Keratinocyte (primary cell): ENCODE measurements around a stretch of chr2.

DNA sequence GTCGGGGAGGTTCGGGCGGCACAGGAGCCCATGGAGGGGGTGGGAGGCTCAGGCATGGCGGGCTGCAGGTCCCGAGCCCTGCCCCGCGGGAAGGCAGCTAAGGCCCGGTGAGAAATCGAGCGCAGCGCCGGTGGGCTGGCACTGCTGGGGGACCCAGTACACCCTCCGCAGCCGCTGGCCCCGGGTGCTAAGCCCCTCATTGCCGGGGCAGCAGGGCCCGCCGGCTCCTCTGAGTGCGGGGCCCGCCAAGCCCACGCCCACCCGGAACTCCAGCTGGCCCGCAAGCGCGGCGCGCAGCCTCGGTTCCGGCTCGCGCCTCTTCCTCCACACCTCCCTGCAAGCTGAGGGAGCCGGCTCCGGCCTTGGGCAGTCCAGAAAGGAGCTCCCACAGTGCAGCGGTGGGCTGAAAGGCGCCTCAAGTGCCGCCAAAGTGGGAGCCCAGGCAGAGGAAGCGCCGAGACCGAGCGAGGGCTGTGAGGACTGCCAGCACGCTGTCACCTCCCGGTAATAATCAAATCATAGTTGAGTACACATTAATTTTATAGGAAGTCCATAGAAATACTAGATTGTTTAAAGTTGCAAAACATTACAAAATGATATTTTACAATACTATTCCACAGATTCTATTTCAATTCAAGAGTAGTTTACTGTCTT lies 314.9 kb downstream of the GULP1 start:
CAGE:
- cytosol, long polyA minus RNA: no peak
- cytosol, long polyA plus RNA: no peak
- long polyA plus RNA: no peak
- nucleus, long polyA minus RNA: no peak
- nucleus, long polyA plus RNA: no peak

GRCh38 chr2:188973549-188973890 lies 653 bp upstream of the COL3A1 start:
CAGE:
- cytosol, long polyA minus RNA: no peak
- cytosol, long polyA plus RNA: no peak
- long polyA plus RNA: no peak
- nucleus, long polyA minus RNA: no peak
- nucleus, long polyA plus RNA: no peak

DNA sequence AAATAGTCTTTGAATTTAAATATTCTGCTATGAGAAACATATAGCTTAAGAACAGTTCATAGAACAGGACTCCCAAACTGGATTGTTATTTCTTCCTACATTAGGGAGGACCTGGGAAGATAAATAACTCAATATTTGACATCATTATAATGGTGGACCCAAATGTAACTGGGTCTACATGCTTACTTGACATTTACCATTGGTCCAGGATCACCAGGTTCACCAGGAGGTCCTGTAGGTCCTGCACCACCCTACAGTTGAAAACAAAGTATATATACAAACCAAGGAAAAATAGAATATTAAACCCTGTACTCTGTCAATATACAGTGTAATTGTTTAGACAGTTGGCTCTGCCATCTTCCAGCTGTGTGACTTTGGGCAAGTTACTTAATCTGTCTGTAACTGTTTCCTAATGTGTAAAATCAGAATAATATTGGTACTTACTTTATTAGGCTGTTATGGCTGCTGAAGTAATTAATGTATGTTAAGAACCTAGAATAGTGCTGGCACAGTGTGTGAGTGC lies 94.0 kb downstream of the COL5A2 start:
CAGE:
- cytosol, long polyA minus RNA: no peak
- cytosol, long polyA plus RNA: no peak
- long polyA plus RNA: no peak
- nucleus, long polyA minus RNA: no peak
- nucleus, long polyA plus RNA: no peak

DNA sequence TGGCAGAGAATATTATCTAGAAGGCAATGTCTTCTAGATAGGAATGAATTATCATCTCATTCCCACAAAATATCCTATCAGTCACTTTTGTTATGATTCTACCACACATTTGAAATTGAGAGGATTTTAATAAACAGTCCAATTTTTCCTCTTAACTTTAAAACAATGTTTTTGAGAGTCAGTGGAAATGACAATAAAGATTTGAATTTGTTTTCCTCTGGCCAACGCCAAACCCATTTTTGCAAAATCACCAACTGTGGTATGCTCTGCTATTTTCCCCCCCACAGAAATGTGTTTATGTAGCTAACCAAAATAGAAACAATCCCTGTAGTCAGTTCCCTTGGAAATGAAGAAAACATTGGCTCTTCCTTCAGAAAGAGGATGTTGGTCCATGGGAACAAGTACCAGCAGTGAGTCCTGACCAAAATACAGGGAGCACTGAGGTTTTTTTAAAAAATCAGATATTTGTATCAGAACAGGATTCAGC lies 65.4 kb downstream of the SLC40A1 start:
CAGE:
- cytosol, long polyA minus RNA: no peak
- cytosol, long polyA plus RNA: no peak
- long polyA plus RNA: no peak
- nucleus, long polyA minus RNA: no peak
- nucleus, long polyA plus RNA: no peak

DNA sequence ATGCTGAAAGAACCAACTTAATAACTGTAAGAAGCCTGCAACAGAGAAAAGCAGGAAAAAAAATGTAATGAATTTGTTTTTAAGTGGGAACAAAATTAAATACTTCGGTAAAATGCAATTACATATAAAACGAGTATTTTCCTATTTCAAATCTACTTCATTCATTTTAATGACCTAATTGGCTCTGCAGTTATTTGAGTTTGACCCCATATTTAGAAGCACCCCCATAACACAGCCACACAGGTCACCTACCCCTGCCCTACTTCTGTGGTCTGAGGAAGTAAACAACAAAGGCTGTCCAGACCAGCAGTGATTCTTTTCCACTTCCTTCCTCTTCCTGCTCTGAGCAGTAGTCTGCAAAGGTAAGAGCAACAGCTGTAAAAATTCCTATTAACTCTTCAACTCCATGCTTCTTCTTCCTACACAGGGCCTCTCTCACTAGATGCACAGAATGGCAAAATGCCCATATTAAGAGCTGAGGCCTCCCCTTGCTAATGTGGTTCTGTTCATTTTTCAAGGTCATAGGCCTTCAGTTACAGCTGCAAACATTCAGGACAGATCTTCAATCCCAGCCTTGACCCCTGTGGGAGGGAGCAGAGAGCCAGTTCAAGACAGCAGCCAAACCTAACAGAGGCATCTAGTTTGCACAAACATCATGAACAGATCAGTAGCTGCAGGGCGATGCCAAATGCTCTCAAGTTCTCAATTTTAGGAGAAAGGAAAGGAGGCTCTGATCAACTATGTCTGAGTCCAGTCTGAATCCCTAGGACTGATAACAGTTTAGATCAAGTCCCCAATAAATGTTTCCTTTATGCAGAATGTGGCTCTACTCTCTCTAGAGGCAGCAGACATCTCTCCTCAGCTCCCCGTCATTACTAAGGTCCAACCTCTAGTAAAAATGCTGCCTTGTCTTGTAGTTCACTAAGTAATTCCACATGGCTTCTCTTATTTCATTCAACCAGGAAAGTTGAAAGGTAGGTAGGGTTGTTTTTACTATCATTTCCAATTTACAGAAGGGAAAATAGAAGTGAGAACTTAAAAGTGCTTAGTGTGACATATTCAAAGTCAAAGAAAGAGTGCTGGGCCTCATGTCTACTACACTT lies 20.9 kb downstream of the SLC40A1 start:
CAGE:
- cytosol, long polyA minus RNA: no peak
- cytosol, long polyA plus RNA: no peak
- long polyA plus RNA: no peak
- nucleus, long polyA minus RNA: no peak
- nucleus, long polyA plus RNA: no peak

GRCh38 chr2:189574584-189575089 lies 5.9 kb downstream of the SLC40A1 start:
CAGE:
- cytosol, long polyA minus RNA: no peak
- cytosol, long polyA plus RNA: no peak
- long polyA plus RNA: no peak
- nucleus, long polyA minus RNA: no peak
- nucleus, long polyA plus RNA: no peak

DNA sequence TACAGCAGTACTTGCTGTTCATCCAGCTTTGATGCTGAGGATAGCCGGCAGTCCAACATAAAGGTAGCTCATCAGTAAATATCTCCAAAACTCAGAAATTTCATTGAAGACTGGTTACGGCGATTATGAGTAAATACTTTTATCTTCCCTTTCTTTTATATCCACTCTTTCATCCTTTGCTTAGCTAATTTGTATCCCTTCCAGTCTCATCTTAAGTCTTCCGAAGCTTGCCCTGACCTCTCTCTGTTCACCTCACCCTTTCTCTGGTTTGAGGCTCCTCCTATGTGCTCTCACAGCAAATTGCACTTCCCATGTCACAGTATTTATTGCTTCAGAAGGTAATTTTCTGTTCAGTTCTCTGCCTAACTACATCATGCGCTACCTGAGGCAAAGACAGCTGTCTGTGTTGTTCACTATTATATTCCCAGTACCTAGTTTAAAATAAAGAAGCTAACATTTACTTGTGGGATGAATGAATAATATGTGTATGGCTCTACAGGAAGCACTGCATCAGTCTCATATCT lies 32.1 kb upstream of the ASDURF start:
CAGE:
- cytosol, long polyA minus RNA: no peak
- cytosol, long polyA plus RNA: no peak
- long polyA plus RNA: no peak
- nucleus, long polyA minus RNA: no peak
- nucleus, long polyA plus RNA: no peak

DNA sequence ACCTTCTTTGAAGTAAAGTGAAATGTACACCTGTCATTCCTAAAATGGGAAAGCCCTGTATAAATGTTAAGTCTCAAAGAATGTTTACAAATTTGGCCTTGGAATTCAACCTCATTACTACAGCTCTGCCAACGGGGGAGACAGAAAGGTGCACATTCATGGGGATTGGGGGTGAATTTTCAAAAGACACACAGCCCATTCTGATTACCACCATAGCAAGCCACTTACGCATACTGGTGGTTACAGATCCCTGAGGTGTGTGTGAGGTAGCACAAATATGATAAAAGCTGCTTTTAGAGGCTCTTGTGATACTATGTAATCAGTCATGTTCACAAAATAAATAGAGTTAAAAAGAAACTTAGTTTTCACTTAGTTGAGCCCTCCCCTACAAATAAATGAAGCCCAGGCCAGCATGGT lies 1.1 kb downstream of the ASDURF start:
CAGE:
- cytosol, long polyA minus RNA: no peak
- cytosol, long polyA plus RNA: no peak
- long polyA plus RNA: no peak
- nucleus, long polyA minus RNA: no peak
- nucleus, long polyA plus RNA: no peak

GRCh38 chr2:189670256-189670781 lies 4.2 kb upstream of the ANKAR start:
CAGE:
- cytosol, long polyA minus RNA: start-site peak on the plus strand at chr2:189670613-189670635, 15 reads
- cytosol, long polyA plus RNA: no peak
- long polyA plus RNA: no peak
- nucleus, long polyA minus RNA: no peak
- nucleus, long polyA plus RNA: no peak

DNA sequence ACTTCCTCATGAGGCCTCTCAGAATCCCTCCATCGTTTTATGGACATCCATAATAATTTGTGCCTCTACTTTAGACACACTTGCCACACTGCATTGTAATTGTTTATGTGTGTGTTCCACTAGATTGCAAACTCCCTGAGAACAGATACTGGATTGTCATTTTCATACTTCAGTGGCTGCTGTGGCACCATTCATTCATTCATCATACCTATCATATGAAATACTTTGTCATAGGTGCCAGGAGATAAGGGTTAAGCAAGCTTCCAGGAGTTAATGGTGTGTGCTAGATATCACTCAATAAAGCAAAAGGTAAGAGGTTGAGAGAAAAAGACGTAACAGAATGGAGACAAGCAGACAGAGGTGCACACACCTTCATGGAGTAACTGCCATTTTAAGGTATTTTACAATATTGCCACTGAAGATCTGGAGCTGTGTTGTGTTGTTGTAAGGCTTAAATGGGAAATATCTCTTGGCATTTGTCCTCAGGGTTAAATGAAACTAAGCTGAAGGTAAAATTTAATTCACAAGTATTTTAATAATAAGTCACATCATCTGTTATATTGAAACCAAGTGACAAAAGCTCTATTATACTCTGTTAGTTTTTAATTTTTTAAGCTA lies 55.2 kb downstream of the C2orf88 start:
CAGE:
- cytosol, long polyA minus RNA: no peak
- cytosol, long polyA plus RNA: no peak
- long polyA plus RNA: no peak
- nucleus, long polyA minus RNA: no peak
- nucleus, long polyA plus RNA: no peak

DNA sequence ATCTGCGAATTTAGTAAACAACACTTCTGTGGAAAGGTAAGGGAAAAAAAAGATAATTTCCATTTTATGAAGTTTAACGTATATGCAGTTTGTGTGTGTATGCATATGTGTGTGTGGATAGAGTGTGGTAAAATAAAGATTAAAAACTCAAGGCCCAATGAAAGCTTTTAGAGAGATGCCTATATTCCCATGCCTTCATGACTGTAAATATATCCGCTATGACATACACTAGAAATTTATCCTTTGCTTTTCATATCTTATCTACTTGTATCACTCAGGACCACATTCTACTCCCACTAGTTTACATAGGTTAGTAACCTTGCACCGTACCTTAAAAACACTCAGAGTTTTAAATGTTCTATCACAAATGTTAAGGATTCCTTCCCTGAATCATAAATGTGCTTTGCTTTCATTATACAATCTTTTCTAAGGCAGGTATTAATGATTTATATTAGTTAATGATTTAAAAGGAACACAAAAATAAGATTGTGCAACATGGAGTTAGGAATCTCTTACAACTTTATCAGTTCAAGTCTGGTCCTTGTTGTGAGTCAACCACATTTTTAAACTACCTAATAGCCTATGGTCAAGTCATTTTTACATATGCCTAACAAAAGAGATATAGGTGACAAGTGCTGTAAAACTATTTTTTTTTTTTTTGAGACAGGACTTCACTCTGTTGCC lies 8.4 kb upstream of the INPP1 start:
CAGE:
- cytosol, long polyA minus RNA: no peak
- cytosol, long polyA plus RNA: no peak
- long polyA plus RNA: no peak
- nucleus, long polyA minus RNA: no peak
- nucleus, long polyA plus RNA: no peak

DNA sequence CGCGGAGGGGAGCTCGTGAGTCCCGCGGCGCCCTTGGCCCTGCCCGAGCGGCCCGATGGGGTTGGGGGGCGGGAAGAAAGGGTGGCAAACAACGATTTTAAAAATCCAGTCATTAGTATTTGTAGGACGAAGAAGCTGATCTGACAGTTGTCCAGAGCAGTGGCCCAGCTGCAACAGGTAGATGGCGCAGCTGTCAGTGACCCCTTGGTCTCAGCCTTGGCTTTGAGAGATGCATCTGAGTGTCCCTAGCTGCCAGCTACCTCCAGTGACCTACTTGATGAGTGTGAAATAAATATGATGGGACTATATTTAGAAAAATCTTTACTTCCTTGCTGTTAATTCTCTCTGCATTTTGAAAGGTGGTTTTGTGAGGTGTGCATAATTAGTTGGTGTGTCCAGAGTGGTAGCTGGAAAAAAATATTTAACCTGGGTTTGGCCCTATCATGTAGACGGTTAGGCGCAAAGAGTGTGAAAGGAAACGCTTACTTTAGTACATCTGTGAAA lies 867 bp downstream of the INPP1 start:
CAGE:
- cytosol, long polyA minus RNA: no peak
- cytosol, long polyA plus RNA: no peak
- long polyA plus RNA: no peak
- nucleus, long polyA minus RNA: no peak
- nucleus, long polyA plus RNA: no peak

DNA sequence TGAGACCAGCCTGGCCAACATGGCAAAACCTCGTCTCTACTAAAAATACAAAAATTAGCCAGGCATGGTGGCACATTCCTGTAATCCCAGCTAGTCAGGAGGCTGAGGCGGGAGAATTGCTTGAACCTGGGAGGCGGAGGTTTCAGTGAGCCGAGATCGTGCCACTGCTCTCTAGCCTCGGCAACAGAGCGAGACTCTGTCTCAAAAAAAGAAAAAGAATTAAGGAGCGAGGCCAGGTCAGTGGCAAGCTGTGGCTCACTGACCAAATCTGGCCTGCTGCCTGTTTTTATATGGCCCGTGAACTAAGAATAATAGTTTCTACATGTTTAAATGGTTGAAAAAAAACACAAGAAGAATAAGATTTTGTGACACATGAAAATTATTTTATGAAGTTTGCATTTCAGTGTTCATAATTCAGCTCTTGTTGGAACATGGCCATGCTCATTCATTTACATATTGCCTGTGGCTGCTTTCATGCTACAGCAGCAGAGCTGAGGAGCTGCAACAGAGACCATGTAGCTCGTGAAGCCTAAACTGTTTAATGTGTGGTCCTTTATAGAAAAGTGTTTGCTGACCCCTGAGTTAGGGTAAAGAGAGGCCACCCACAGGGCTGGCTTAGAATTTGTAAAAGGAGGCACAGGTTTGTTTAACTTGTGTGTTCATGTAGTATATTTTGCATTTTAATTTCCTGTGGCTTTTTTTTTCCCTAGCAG lies 59.4 kb downstream of the MFSD6 start:
CAGE:
- cytosol, long polyA minus RNA: no peak
- cytosol, long polyA plus RNA: no peak
- long polyA plus RNA: no peak
- nucleus, long polyA minus RNA: no peak
- nucleus, long polyA plus RNA: no peak

DNA sequence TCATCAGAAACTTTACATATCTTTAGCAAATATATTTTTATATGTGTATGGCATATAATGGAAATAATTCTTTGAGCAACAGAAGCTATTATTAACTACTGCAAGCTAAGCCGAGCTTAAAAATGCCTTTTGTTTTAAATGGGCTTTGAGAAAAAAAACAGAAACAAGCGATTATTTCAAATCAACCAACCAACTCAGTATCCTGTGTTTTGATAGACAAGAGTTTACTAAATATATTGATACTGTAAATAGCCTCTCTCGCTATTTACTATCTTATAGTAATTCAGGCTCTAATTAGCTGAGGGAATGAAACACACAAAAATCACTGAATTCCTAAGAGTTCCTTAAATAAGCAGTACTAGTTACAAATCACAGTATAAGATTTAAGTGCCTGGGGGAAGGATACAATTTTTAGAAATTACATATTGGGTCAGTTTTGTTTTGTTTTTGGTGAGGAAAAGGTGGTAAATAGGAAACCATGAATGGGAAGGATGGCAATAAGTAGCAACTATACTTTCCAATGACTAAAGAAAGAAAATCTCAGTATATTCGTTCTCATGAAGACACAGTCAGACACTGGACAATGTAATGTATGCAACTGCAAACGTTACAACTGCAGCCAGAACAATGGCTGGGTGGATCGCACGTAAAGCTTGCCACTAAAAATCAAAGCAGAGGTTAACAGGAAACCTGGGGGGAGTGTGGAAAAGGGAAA lies 33.6 kb downstream of the NEMP2 start:
CAGE:
- cytosol, long polyA minus RNA: no peak
- cytosol, long polyA plus RNA: no peak
- long polyA plus RNA: no peak
- nucleus, long polyA minus RNA: no peak
- nucleus, long polyA plus RNA: no peak

GRCh38 chr2:190648550-190649021 lies 297 bp upstream of the NAB1 start:
CAGE:
- cytosol, long polyA minus RNA: no peak
- cytosol, long polyA plus RNA: no peak
- long polyA plus RNA: no peak
- nucleus, long polyA minus RNA: no peak
- nucleus, long polyA plus RNA: no peak

GRCh38 chr2:190723815-190724094 lies 74.9 kb downstream of the NAB1 start:
CAGE:
- cytosol, long polyA minus RNA: no peak
- cytosol, long polyA plus RNA: no peak
- long polyA plus RNA: no peak
- nucleus, long polyA minus RNA: no peak
- nucleus, long polyA plus RNA: no peak

GRCh38 chr2:190933577-190934230 lies 53.1 kb downstream of the GLS start:
CAGE:
- cytosol, long polyA minus RNA: start-site peak on the plus strand at chr2:190933992-190934028, 30 reads
- cytosol, long polyA plus RNA: no peak
- long polyA plus RNA: no peak
- nucleus, long polyA minus RNA: start-site peak on the plus strand at chr2:190933679-190933740, 20 reads; start-site peak on the plus strand at chr2:190934144-190934151, 24 reads
- nucleus, long polyA plus RNA: no peak

DNA sequence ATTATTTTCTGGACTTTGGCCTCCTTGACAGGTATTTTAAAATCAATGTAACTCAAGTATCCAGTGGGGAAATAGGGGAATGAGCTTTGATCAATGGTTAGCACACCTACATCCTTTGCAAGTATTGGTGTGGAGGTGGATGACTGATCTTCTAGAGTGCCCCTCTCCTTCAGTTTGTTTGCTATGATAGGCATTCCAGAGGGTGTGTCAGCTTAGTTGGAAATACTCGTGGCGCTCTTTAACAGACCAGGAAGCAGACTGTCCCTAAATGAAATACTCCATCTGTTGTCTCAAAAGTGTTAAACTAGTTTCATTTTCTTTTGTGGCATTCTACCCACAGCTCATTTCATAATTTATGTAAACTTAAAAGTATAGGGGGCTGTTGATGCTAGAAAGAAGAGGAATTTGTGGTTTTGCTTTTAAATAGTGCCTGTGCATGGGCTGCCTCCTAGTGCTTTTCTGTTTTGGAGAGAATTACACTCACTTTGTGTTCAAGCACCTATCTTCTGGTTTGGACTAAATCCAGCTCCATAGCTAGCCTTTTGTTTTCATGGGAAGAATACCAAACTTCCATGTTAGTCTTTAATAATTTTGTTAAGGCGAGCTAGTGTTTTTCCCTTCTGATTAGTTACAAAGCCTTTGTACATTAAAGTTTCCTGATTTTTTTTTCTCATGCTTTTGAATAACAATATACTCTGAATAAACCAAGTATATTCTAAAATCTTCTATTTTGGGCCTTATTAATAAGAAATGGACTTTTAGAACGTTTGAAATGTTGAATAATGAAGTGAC lies 66.1 kb downstream of the STAT1 start:
CAGE:
- cytosol, long polyA minus RNA: no peak
- cytosol, long polyA plus RNA: no peak
- long polyA plus RNA: no peak
- nucleus, long polyA minus RNA: no peak
- nucleus, long polyA plus RNA: no peak

GRCh38 chr2:190970894-190971445 lies 43.0 kb downstream of the STAT1 start:
CAGE:
- cytosol, long polyA minus RNA: no peak
- cytosol, long polyA plus RNA: no peak
- long polyA plus RNA: no peak
- nucleus, long polyA minus RNA: no peak
- nucleus, long polyA plus RNA: no peak

GRCh38 chr2:191022743-191023069 lies 8.7 kb upstream of the STAT1 start:
CAGE:
- cytosol, long polyA minus RNA: no peak
- cytosol, long polyA plus RNA: no peak
- long polyA plus RNA: no peak
- nucleus, long polyA minus RNA: no peak
- nucleus, long polyA plus RNA: no peak